Neural crest cell (in vitro differentiated cells): Measurements from ENCODE around the gene ENPP1.

- PRO-cap, result no peak
Measured at GRCh38 chr6:131183354-131184252, 48.3 kb downstream of the AKAP7 start.

DNA sequence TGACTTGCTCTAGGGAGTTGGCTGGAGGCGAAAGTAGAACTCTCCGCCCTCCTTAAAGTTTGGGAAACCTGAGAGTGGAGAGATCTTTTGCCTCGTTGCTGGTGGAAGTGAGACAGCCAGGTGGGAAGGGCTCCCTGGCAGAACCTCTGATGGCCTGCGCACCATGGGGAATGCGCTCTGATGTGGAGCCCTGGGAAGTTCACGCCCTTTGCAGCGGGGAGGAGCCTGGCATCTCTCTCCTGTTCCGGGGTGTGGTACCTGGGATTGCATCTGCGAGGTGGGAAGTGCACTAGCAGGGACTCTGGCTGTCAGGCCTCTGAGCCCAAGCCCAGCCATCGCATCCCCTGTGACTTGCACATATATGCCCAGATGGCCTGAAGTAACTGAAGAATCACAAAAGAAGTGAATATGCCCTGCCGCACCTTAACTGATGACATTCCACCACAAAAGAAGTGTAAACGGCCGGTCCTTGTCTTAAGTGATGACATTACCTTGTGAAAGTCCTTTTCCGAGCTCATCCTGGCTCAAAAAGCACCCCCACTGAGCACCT, 159.9 kb downstream of the AKAP7 start:
- PRO-cap, result no peak

GRCh38 chr6:131576303-131576655, 3.3 kb downstream of the ARG1 start:
- PRO-cap, result no peak

DNA sequence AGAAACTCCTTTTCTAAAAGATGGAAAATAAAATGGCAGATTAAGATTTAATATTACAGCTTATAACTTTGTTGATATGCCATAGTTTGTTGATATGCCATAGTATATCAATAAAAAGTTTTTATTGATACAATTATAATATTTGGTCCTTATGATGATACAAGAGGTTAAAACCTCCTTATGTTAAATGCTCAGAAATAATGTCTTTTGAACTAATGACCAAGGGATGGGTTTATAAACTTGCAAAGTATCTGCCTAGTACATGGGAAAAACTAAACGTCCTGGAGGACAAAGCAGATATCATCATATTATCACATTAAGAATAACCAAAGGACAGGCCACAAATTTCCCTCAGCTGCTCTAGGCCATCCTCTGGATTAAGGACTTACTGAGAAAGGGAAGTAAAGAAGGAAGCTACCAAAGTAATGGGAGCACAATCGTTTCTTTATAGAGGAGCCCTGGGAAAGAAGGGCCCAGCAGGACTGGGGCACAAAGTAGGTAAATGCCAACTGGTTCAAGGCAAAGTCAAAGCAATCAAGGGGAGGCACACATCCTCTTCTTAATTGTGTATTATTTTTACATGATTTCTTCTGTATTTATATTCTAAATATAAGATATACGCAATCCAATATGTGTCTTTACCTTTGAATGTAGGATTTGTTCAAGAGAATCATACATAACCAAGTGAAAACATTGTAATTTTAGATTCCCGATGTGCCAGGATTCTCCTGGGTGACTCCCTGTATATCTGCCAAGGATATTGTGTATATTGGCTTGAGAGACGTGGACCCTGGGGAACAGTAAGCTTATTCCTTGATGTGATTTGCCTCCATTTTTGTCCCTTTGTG, 9.1 kb downstream of the ARG1 start:
- PRO-cap, result no peak

- PRO-cap, result no peak
Measured at GRCh38 chr6:131608902-131609609, 19.0 kb downstream of the MED23 start.

DNA sequence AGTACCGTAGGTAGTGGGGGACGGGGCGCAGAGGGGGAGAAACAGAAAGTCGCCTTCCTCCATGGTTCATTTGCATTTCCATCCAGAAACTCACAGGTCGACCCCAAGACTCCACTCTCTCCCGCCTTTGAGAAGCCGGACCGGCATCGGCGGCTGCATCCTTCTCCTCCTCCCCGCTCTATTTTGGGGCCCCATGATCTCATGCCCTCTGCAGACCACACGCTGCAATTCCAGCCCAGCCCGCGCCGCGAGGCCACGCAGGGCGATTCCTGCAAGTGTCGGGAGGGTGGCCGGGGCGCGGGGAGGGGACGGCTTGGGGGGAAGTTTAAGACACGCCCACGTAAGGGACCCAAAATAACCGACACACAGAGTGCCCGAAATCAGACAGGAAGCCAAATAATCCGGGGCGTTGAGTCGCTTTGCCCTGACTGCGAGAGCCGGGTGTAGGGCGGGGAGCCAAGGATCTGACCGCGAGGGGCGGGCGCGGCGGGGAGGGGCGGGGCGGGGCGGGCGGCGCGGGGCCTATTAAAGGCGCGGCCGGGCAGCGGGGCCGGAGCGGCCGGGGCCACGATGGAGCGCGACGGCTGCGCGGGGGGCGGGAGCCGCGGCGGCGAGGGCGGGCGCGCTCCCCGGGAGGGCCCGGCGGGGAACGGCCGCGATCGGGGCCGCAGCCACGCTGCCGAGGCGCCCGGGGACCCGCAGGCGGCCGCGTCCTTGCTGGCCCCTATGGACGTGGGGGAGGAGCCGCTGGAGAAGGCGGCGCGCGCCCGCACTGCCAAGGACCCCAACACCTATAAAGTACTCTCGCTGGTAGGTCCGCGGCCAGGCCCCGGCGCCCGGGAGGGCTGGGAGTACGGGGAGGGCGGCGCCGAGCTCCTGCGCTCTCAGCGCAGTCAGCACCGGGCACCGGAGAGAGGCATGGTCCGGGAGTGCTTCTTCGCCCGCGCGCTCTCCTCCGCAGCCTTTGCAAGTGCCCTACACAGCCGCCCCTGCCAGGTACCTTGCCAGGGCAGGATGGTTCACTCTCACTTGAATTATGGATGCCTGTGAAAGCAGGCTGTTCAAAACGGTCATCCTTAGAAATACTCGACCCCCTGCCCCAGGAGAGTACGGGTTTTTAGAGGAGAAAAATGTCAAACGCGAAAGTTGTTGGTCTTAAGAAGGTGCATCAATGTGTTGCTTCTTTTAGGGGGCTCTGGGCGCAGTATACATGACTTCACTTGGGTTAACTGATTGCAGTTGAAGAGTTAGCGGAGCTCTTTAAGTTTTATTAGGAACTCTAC, at the start of gene ENPP1:
Gene ENPP1 (plus strand): TSS at position 555 of the 1,283 bp plus-strand sequence.
- PRO-cap, result bidirectional peak, plus-strand start at position 225 of the sequence, minus-strand start at position 185 of the sequence; bidirectional peak, plus-strand start at position 555 of the sequence, minus-strand start at position 432 of the sequence; bidirectional peak, plus-strand start at position 825 of the sequence, minus-strand start at position 795 of the sequence; unidirectional peak, minus-strand start at position 972 of the sequence

GRCh38 chr6:131849725-131850225, 42.0 kb downstream of the ENPP1 start:
- PRO-cap, result no peak

DNA sequence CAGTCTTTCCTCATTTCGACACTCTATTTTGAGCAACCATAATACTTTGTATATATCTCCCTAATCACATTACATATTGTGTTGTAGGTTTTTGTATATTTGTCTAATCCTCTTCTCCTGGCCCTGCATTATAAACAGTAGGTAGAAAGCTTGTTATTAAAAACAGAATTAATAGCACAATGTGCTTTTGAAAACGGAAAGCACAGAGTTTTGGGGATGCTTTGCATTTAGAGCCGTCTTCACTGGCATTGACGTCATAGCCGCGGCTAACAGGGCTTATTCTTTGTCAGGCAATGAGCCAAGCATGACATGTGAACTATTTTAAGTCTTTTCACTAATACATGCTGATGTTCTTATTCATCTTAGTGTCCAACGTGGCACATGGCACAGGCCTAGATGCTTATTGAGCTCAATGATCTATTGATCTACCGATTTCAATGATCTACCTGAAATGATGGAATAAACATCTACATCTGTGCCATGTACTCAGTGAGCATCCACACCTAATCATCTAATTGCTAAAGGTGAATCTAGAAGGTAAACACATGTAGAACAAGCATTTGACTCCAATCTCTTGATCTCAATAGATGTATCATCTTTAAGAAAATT, 47.4 kb upstream of the CCN2 start:
- PRO-cap, result no peak

DNA sequence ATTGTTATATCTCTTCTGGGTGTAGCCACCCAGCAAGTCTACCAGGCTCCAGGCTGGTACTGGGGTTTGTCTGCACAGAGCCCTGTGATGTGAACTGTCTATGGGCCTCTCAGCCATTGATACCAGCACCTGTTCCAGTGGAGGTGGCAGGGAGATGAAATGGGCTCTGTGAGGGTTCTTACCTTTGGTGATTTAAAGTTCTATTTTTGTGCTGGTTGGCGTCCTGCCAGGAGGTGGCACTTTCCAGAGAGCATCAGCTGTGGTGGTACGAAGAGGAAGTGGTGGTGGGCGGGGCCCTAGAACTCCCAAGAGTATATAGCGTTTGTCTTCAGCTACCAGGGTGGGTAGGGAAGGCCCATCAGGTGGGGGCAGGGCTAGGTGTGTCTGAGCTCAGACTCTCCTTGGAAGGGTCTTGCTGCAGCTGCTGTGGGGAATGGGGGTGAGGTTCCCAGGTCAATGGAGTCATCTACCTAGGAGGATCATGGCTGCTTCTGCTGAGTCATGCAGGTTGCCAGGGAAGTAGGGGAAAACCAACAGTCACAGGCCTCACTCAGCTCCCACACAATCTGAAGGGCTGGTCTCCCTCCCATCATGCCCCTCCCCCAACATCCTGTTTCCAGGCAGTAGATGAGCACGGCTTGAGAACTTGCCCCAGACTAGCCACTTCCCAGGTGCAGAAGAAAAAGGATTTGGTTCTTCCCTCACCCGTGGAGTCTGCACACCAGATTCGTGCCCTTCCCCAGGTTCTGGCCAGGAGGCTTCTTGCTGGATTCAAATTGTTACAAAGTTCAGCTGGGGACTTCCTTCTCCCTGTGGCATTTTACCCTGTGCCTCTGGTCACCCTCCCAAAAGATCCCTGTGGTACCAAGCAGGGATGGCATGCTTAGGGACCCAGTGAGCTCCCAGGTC, 46.6 kb downstream of the MOXD1 start:
- PRO-cap, result no peak

DNA sequence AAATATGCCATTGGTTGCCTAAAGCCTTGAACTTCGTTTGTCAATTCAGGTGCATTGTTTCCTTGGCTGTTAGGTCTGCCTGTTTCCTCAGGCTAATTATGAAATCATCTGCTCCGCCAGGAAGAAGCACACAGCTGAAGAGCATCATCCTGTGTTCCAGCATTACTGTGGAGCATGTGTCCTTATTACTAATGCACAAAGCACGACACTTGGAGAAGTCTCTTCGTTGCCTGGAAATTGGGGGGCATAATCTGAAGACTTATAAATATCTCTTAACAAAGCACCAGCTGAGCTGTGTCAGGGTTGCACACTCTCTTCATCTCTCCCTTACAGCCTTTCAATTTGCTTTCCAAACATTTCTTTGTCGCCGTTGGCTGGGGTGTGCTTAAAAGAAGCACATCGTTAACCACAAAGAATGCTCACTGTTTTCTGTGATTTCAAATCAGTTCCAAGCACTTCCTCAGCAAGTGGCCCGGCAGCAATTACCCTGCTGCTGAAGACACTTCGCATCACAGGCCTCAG, 9.5 kb downstream of the MOXD1 start:
- PRO-cap, result no peak

GRCh38 chr6:132400489-132401159, 651 bp downstream of the MOXD1 start:
- PRO-cap, result no peak

GRCh38 chr6:132439690-132440251, 38.5 kb upstream of the MOXD1 start:
- PRO-cap, result no peak

GRCh38 chr6:132511017-132511524, 1.8 kb downstream of the STX7 start:
- PRO-cap, result no peak

GRCh38 chr6:132730490-132730988, 16.7 kb upstream of the VNN1 start:
- PRO-cap, result no peak

DNA sequence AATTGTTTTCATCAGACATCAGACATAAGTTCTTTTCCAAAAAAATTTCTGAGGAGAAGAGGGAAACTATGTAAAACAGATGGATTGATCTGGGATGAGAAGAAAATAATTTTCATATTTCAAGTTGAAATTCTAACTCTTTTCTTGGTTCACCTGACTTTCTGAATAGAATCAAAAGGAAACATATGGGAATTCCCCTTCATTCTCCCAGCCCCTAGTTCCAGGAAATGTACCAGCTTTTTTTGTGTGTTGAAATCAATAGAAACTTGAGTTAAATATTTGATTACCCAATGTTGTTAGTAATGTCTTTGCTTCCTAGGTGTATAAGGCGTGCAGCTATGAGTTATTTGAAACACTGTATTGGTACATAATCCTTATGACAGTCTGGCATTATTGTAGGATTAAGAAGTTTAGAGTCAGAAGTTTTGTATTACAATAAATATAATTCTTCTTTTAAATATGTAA, 21.5 kb downstream of the VNN2 start:
- PRO-cap, result no peak

DNA sequence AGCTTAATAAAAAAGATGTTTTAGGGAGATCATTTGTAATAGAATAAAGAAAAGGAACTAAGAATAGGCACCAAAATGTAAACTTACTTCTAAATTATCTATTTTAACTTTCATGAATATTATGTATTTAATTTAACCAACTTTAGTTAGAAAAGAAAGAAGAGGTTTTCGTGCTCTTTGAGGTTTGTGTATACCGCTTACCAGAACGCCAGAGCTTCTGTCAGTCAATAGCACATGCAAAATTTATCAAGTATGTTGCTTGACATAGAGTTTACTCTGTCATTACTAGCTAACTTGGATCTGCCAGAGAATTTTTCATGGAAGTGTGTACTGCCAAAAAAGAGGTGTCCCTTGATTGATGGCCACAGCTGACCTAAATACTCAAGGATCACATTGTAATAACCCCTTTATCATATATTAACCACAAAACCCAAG, 194.2 kb upstream of the EYA4 start:
- PRO-cap, result no peak

GRCh38 chr6:133431977-133432540, 190.9 kb downstream of the EYA4 start:
- PRO-cap, result no peak

DNA sequence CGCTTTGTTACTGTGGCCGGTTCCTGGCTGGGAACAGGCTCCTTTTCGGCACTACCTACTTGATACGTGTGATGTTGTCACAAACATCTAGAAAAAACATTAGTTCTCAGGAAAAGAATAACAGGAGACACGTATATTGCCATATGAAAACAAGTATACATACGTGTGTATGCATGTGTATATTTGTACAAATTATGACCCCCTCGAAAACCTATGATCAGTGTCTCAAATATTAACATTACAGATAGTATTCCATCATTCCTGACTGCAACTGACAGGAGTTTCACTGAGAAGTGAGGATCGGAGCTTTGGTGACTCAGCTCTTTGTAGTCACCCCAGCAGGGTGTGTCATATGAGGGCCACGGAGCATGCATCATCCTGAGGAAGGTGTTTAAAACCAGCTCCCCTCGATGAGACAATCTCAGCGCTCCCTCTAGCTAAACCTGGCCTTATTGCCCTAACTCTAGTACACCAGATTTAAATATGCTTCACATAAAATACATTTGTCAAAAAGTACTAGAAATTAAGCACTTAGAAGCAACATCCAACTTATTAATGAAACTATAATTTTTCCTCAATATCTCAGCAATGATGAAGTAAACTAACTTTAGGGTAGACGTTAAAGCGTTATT, 319.4 kb upstream of the TCF21 start:
- PRO-cap, result bidirectional peak, plus-strand start at position 391 of the sequence, minus-strand start at position 347 of the sequence

- PRO-cap, result unidirectional peak, plus-strand start at chr6:133837980
Measured at GRCh38 chr6:133837550-133838393, 51.1 kb upstream of the TCF21 start.

DNA sequence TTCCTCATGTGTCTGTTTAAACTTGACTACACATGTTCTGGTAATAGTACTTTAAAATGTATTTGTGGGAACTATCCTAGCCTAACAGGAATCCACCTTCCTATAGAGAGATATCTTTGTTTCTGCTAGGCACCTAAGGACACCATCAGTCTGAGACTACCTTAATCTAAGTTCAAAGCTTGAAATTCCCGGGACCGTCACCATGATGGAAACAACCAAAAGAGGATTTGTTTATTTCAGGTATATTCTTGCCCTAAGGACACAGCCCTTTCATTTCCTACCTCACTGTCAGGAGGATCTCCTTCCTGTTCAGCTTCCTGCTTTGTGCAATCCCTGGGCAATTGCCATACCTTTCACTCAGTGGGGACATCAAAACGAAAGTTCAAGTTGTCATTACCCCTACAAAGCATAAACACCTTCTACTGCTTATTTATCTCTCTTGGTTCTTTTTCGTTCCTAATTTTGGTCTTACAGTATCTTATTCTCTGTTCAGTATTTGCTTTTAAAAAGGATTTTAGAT, 13.3 kb upstream of the TBPL1 start:
- PRO-cap, result no peak